Colonic mucosa (tissue), 1 donor: ENCODE data around the genes SHISA7 and SBK3.

DNA sequence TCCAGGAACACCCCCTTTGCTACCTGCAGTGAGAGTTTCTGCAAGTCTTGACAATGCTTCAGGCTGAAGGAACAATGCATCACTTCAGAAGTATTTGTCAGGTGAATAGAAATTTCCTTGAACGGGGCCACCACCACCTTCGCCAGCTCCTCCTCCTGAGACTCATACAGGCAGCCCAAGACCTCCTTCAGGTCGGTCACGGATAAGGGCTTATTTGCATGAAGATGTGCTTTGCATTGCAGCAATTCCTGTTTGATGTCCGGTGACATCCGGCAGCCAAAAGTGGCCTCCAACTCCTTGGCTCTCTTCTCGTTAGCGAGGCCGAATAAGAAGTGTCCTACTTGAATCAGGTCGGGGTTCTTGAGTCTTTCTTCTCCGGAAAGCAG, 27.3 kb upstream of the NLRP2 start:
- PRO-cap: no peak

GRCh38 chr19:55086158-55086593, 10.5 kb downstream of the EPS8L1 start:
- PRO-cap: no peak

DNA sequence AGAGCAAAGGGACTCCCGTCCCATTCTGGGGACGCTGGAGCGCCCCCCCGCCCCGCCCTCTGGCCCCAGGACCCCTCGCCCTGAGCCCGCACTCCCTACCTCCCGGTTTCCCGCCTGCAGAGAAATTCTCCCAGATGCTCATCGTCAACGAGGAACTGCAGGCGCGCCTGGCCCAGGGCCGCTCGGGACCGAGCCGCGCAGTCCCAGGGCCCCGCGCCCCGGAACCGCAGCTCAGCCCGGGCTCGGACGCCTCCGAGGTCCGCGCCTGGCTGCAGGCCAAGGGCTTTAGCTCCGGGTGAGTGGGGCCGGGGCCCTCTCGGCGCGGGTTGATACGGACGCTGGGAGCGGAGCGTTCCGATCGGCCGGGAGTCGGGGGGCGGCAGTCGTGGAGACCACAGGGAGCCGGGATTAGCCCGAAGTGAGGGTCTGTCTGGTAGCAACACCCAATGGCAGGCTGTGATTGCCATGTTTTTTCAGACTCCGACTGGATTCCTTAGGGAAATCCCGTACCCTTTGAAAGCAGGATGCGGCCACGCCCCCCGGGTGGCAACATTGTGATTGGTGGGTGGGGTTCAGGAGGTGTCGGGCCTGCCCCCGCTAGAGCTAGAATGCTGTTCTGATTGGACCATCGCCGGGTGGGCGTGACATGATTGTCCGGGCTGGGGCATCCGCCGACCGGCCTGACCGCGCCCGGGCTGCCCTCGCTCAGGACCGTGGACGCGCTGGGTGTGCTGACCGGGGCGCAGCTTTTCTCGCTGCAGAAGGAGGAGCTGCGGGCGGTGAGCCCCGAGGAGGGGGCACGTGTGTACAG, 11.1 kb downstream of the EPS8L1 start:
- PRO-cap: bidirectional peak, plus-strand start at position 708 of the sequence, minus-strand start at position 486 of the sequence

- PRO-cap: unidirectional peak, minus-strand start at chr19:55088038
Measured at GRCh38 chr19:55087938-55088242, 12.2 kb downstream of the EPS8L1 start.

DNA sequence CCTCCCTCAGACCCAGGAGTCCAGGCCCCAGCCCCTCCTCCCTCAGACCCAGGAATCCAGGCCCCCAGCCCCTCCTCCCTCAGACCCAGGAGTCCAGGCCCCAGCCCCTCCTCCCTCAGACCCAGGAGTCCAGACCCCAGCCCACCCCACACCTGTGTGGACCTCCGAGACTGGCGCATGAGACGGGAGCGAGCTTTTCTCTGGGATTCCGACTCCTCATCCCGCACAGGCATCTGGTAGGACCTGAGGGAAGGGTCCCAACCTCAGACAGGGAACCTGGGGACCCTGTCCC, 18.5 kb downstream of the EPS8L1 start:
- PRO-cap: no peak

GRCh38 chr19:55110995-55112180, 6.0 kb downstream of the PPP1R12C start:
- PRO-cap: no peak

DNA sequence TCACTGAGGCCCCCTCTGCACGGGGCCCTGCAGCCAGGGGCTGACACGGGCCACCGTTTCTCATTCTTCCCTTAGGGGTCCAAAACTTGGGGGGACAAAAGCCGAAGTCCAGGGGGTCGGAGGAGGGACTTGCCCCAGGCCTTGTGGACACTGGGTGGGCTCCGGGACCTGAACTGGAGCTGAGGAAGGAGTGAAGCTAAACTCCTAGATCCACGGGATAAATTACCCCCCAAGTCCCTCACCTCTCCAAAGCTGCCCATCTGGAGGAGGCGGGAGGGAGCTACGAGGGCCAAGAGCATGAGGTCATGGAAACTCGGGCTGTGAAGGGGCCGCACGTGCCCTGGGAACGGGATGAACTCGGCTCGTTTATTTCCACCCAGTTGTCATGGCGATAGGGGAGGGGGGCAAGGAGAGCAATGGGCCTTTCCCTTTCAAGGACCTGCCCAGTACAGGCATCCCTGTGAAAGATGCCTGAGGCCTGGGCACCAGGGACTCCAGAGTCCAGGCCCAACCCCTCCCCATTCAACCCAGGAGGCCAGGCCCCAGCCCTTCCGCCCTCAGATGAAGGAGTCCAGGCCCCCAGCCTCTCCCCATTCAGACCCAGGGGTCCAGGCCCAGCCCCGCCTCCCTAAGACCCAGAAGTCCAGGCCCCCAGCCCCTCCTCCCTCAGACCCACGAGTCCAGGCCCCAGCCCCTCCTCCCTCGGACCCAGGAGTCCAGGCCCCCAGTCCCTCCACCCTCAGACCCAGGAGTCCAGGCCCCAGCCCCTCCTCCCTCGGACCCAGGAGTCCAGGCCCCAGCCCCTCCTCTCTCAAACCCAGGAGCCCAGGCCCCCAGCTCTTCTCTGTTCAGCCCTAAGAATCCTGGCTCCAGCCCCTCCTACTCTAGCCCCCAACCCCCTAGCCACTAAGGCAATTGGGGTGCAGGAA, 3.7 kb downstream of the PPP1R12C start:
- PRO-cap: unidirectional peak, plus-strand start at position 560 of the sequence

DNA sequence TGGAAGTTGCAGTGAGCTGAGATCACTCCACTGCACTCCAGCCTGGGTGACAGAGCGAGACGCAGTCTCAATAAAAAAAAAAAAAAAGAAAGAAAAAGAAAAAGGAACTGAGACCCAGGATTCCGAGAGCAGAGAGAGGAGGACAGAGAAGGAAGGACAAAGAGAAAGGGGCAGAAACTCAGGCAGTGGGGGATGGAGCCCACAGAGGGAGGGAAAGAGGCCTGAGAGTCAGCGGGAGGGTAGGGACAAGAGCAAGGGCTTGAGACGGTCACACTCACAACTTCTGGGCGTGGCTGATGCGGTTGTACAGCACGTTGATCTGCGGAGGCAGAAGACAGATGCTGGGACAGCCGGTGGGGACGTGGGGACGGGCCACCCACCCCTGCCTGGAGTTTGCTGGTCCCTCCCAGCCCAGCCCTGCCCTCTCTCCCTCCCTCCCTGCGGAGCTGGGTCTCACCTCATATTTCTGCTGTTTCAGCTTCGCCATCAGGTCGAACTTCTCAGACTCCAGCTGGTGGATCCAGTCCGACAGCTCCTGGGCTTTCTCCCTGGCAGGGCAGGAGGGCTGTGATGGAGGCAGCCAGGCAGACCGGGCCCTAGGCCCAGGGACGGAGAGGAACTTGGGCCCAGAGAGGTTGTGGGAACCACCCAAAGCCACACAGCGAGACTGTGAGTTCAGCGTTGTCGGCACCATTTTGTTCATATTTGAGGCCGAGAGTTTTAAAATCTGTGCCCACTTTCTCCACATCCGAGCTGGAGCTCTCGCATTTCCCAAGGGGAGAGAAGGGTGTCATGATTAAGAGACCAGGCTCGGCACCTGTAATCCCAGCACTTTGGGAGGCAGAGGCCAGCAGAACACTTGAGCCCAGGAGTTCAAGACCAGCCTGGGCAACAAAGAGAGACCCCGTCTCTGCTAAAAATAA, 15.1 kb downstream of the TNNT1 start:
- PRO-cap: no peak

- PRO-cap: no peak
Measured at GRCh38 chr19:55227942-55228292, 646 bp downstream of the TMEM86B start.

GRCh38 chr19:55246804-55247354, 11.9 kb downstream of the PPP6R1 start:
- PRO-cap: no peak

- PRO-cap: no peak
Measured at GRCh38 chr19:55256804-55257079, 2.1 kb downstream of the PPP6R1 start.

GRCh38 chr19:55273910-55274612, 5.8 kb downstream of the HSPBP1 start:
- PRO-cap: no peak

DNA sequence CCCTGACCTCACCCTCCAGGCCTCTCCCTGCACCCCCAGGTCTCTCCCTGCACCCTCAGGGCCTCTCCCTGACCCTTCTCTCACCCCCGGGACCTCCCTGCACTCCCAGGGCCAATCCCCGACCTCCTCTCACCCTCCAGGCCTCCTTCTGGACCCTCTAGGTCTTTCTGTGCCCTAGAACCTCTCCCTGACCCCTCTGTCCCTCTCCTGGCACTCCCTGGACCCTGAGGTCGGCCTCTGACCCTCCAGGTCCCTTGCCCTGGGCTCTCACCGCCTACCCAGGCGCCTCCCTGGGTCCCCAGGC, 541 bp downstream of the KMT5C start:
- PRO-cap: no peak

GRCh38 chr19:55419816-55420059, 12.2 kb upstream of the UBE2S start:
- PRO-cap: no peak

- PRO-cap: no peak
Measured at GRCh38 chr19:55443203-55443362, at the start of gene SHISA7. Gene SHISA7 (minus strand): TSS chr19:55443300.

DNA sequence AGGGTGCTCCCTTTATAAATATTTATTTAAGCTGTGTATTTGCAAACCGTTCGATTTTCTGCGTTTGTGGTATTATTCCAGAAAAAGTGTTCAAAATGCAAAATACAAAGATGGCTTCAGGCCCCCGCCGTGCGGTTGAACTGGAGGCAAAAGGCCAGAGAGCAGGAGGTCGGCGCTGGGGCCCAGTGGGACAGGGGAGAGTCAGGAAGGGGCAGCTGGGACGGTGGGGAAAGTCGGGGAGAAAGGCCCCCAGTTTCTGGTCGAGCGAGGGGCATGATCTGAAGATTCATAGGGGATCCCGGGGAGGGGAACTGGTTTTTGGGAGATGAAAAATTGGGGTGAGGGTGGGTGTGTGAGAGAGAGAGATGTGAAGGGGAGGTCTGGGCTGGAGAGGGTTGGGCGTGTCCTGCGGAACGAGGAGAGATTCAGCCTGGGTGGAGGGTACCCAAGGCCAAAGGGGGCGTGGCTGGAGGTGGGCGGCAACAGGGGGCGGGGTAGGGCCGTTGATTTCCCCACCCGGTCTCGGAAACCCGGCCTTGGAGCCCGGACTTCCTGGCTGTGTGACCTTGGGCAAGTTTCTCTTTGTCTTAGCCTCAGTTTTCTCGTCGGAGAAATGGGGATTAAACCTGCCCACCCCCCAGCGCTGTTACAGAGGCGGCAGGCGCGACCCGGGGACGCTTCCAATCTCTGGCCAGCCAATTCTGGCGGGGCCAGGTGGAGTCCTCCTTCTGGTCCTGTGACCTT, 594 bp downstream of the ISOC2 start:
- PRO-cap: bidirectional peak, plus-strand start at position 546 of the sequence, minus-strand start at position 397 of the sequence

- PRO-cap: no peak
Measured at GRCh38 chr19:55474811-55475249, 1.6 kb upstream of the ZNF628 start.

GRCh38 chr19:55528322-55528783, 8.6 kb downstream of the SBK2 start:
- PRO-cap: no peak

DNA sequence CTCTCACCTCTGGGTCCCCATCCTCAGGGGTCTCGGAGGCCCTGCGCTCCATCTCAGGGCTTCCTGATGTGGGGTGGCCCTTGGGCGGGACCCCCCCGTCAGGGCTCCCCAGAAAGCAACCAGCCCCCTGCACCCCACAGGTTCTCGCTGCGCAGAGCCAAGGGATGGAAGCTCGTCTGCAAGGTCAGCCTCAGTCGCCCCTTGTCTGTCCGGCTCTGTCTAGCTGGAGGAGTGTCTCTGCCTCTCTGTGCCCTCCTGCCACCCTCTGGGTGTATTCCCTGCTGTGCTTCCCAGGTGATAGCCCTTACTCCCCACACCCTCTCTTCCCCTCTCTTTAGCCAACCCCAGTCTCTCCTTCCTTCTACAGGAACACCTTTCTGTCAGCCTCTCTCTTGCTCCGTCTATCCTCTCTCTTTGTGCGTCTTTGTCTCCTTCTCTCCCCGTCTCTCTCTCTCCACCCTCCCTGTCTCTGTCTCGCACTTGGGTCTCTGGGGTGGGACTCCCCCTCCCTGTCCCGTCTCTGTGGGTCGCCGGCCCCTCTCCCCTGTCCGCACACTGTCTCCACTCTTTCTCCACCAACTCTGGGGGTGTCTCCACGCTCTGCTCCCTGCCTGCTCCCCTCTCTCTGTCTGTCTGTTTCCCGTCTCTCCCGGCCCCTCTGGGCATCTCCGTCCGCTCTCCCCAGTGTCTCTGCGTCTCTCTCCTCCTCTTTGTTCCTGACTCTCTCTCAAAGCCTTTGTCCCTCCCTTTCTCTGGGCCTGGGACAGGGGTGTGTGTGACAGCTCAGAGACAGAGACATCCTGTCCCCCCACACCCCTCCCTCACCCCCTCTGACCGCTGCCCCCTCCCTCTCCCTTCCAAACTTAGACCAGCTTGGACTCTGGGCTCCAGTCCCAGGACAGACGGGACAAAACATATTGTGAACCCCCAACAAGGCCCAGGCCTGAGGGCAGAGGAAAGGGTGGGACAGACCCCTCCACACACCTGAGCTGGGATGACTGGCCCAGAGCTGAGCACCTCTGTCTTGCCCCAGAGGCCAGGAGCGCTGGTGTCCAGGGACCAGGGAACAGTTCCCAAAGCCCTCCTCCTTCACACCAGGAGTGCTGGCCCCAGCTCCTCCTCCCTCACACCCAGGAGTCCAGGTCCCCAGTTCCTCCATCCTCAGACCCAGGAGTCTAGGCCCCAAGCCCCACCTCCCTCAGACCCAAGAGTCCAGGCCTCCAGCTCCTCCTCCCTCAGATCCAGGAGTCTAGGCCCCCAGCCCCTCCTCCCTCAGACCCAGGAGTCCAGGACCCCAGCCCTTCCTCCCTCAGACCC, at the start of gene SBK3:
SBK3 (minus strand) TSS at position 52 of the 1,317 bp plus-strand sequence.
- PRO-cap: no peak

GRCh38 chr19:55647323-55647634, 733 bp upstream of the CCDC106 start:
- PRO-cap: no peak